Paraaortic lymph node (tissue), 1 donor: ENCODE measurements around the gene BHLHE41.

DNA sequence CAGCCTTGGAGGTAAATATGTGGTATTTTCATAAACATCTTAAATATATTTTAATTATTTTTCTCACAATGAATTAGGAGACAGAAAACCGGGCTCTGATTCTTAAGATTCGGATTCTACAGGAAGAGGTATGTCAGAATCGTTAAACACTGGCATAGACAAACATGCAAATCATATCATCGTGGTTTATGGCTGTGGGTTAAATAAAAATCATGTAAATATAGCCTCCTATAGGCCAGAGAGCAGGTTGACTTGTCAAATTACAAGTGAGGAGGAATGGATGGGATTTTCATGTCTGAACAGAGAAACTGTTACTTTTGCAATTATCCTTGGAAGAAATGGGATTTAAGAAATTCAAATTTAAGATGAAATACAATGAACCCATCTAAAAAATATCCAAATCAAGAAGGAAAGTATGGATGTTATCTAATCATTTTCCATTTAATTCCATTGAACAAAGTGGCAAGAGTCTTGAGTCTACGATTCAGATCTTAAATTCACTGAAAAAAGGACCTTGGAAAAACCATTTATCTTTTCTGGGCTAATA lies 28.6 kb upstream of the IRAG2 start:
- PRO-cap: no peak

GRCh38 chr12:25056037-25056439 lies 3.5 kb downstream of the IRAG2 start:
- PRO-cap: no peak

DNA sequence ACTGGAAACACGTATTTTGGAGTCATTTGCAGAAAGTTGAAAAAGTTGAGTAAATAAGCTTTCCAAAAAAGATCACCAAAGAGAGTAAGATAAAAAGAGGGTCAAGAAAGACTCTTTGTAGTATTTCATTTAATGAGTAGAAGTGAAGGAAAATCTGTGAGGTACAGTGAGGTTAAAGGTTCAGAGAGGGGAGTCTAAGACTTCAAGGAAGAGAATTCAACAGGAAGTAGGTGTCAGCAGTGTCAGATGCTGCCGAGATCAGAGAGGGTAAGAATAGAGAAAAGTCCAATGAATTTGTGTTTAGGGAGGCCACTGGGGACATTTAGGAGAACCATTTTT lies 71.6 kb upstream of the KRAS start:
- PRO-cap: no peak

DNA sequence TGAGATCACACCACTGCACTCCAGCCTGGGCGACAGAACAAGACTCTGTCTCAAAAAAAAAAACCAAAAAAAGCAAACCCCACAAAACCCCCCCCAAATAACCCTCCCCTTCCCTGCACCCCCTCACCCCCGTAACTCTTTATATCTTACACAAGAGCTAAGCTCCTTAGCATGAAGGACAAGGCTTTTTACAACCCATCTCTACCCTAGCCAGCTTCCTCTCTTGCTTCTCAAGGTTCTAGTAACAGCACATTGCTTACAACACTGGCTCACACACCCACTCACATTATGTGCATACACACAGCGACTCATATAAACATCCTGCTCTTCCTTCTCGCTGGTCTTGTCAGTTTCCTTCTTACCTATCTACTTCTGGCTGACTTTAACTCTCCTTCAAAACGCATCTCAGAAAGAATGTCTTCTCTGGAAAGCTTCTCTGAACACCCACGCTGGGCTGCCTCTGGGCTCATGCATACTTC lies 126.6 kb upstream of the KRAS start:
- PRO-cap: unidirectional peak, minus-strand start at position 232 of the sequence; bidirectional peak, plus-strand start at position 340 of the sequence, minus-strand start at position 232 of the sequence

DNA sequence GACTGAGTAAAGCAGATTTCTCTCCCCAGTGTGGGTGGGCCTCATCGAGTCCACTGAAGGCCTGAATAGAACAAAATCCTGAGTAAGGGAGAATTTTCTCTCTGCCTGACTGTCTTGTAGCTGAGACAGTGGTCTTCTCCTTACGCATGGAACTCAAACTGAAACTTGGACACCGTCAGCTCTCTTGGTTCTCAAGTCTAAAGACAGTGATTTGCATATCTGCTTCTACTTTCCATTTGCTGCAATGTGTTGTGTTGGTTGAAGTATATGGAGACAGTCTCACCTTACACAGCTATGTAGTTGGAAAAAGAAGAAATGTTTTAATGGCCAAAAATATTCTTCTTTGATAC lies 160.2 kb upstream of the LMNTD1 start:
- PRO-cap: unidirectional peak, minus-strand start at position 160 of the sequence

DNA sequence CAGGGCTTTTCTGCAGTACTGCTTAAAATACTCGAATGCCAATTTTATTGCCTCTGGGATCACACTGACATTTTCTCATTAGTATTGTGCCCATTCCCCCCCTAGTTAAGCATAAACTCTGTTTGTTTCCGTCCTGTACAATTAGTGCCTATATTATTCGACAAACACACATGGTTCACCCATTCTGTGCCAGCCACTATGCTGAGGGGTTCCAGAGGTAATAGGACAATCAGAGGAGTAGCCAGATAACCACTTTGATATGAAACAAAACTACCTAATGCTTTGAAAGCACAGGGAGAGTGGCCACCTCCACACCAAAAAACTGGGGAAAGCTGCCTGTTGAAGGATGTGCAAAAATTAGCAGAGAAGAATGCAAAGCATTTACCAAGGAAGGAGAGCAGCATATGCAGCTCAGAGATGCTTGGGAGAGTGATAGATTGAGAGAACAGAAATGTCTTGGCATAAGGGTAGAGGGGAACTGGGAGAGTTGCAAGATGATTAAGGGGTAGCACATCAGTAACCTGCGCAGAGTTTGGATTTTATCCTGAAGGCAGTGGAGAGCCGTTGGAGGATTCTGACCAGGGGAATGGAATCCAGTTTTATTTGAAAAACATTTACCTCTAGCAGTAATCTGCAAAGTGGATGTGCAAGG lies 81.8 kb downstream of the BHLHE41 start:
- PRO-cap: no peak

GRCh38 chr12:26124836-26125775 lies at the start of gene BHLHE41:
Gene BHLHE41 (minus strand): TSS chr12:26125037.
- PRO-cap: bidirectional peak, plus-strand start at chr12:26125173, minus-strand start at chr12:26125036; bidirectional peak, plus-strand start at chr12:26125723, minus-strand start at chr12:26125637

DNA sequence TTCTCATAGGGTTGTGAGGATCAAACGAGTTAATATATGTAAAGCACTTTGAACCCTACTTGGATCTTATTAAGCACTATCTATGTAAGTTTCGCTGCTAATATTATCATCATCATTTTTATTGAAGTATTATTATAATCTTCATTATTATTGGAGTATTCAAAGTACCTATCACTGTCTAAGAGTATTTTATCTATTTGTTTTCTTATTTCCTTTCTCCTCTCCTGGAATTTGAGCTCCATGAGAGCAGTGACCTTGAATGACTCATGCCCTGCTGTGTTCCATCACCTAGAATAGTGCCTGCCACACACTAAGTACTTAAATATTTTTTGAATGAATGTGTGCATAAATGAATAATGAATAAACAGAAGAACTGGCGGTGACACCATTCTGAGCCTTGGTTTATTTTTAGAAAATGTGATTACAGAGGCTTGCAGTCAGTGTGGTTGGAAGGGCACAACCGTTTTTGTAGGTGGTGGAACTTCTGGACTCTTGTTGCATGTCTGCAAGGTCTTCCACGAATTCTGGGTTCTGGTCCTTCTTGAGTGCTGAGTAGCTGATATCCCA lies 28.5 kb upstream of the BHLHE41 start:
- PRO-cap: no peak

- PRO-cap: no peak
Observed at GRCh38 chr12:26196313-26196831, 999 bp downstream of the SSPN start.

DNA sequence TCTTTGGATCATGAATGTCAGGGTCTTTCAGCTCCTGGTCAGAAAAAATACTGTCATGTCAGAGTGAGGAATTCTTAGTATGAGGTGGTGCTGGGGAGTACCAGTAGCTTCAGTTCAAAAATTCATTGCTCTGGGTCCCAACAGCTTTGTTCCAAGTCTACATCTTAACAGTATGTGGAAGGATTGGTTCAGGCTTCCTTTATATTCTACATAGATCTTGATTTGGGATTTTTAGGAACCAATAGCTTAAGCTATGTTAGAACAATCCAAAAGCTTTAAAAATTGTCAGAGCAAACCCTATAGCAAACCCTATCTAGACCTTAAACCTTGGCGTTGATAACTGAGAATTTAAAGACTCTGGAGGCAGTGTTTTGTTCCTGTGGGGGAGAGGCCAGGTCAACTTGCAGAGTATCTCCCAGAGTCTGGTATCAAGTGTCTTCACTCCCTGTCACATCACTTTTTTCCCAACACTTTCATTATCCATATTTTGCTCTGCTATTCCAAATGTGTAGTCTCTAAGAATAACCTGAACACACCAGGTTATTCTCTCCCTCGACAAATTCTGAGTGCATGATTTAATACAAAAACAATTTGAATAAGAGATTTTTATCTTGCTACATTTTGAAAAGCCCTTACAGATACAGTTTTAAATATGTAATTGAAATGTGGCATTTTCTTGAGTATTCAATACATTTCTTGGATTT lies 142.5 kb downstream of the SSPN start:
- PRO-cap: no peak

DNA sequence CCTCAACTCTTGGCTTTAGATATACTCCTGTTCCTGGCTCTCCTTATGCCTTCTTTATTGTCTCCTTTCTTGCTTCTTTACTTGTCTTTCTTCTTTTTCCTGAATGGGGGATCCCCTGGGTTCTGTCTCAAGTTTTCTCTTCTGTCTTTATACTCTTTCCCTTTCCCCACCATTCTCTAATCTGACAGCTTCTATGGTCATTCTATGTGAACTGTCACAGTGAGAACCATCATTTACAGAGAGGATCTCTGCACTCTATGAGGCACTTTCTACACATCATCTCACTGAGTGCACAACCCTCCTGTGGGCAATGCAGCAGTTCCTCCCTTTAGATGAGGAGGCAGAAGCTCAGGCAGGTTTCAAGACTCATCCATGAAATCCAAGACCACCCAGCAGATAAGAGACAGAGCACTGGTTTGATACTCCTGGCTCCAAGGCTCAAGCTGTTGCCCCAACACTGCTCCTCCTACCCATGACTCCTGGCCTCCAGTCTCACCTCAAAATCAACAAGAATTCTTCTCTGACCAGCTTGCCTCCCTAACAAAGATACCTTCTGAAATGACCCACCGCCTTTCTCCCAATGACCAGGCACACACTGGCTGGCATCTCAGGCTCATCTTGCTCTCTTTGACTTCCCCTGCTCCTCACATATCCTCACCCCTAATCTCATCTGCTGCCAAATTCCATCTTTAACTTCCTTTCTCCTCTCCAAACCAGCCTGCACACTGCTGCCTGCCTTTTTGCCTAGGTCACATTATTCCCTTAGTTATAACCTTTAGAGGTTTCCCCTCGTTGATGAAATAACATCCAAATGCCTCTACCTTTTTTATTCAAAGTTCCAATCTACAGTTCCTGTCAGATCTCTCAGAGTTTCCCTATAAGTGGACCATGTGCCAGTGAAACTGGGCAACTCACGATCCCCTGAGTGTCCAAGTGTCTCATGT lies 189.7 kb downstream of the SSPN start:
- PRO-cap: no peak

GRCh38 chr12:26513299-26514026 lies 318.1 kb downstream of the SSPN start:
- PRO-cap: no peak

DNA sequence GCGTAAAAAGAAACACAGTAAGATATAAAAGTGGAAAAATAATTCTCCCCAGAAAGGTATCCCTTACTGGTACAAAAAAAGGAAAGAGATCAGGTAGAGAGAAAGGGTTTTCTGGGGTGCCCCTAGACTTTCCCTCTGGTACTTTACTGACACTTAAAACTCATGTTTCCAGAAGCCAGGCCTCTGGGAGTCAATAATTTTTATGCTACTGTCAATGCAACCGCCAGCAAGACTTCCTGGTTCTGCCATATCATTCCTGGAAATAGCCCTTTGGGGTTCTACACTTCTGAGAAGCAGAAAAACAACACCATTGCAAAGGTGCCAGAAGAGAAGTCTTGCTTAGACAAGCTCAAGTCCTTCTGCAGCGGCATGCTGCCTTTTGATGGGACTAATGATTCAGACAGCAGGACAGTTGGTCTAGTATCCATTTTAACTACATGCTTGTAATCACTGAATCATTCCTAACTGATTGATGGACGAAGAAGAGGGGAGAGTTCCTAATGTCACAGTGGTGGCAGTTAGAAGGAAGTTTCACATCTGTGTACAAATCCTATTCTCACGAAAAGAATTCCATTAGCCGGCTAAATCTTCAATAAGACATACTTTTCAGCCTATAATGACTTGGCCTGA lies 206.6 kb downstream of the ITPR2 start:
- PRO-cap: no peak

DNA sequence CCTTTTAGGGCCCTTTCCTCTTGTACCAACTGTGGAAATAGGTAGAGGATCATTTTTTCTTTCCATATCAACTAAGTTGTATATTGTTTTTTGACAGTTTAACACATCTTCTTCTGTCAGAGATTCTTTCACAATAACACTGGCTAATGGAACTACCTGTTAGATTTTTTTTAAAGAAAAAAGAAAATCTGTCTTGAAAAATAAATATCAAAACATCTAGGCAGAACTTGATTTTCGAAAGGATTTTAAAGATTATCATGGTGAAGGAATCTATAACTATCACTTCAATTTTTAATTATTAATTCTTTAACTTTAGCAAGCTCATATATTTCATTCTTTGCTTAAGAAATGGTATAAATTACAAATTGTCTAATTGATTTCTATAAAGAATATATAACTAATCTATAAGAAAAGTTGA lies 23.8 kb downstream of the INTS13 start:
- PRO-cap: no peak

- PRO-cap: no peak
Observed at GRCh38 chr12:26937139-26937495, 664 bp downstream of the INTS13 start.

GRCh38 chr12:26937555-26937867 lies 270 bp downstream of the INTS13 start:
- PRO-cap: no peak

- PRO-cap: unidirectional peak, plus-strand start at chr12:27521320; unidirectional peak, plus-strand start at chr12:27521357
Observed at GRCh38 chr12:27520968-27521509, 3.0 kb upstream of the PPFIBP1 start.

DNA sequence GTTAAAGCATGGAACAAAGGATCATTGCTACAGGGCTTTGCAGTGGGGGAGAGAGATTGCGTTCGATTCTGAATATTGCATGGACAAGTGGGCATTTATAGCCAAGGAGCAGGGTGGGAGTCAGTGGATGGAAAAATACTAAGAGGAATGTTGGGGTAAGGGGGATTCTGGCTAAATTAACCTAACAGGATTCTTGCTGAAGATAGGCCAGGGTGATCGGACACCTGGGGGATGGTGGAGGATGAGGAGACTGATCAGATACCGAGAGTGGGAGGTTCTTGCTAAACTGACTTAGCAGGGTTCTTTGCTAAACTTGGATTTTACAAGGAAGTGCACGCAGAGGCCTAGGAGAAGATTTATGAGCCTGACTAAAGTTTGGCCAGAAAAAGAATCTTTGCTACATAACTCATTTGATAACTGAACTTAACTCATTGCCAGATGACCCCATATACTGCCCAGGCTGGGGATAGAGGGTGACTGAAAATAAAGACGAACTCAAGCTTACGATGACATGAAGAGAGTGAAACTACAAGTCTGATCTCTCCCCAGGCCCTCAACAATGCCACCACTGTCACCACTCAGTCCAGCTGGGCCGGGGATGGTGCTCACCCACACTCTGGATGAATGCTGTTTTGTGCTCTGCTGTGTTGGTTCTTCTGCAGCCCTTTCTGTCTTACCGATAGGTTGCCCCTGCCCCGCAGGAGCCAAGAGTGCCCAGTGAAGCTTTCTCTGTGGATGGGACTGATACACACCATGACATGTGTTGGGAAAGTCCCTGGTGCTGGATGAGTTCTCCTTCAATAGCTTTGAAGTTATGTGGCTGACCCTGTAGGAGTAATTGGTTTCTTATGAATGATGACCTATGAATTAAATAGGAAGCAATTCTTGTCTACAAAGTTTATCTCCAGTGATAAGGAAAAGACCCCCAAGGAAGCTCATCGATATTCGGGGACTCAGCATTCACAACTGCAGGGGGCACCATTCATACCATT lies 29.0 kb downstream of the PPFIBP1 start:
- PRO-cap: no peak

DNA sequence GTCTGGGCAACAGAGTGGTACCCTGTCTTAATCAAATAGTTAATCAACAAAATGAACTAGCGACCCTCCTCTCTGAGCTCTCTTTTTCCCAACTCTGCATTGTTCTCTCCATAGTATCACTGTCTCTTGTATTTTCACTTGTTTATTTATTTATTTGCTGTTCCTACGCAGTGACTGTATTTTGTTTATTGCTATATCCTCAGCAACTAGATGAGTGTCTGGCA lies 37.9 kb downstream of the PPFIBP1 start:
- PRO-cap: no peak

DNA sequence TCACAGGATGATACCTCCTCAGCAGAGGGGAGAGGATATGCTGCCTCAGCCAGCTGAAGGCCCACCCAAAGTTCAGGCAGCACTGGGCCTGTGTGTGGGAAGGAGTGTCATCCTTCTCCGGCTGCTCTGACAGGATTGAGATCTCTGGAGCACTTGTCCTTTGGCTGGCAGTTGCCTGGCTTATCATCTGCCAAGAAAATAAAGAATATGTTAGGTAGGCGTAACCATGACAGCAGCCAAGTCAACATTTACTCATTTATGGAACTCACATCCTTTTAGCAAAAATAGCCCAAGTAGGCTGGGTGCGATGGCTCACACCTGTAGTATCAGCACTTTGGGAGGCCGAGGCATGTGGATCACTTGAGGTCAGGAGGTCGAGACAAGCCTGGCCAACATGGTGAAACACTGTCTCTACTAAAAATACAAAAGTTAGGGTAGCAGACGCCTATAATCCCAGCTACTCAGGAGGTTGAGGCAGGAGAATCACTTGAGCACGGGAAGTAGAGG lies 68.6 kb downstream of the PPFIBP1 start:
- PRO-cap: no peak